Temporal lobe (tissue), 2 donors: ENCODE results near the genes TRIM77, TRIM49D1, NAALAD2 and CEP295.

DNA sequence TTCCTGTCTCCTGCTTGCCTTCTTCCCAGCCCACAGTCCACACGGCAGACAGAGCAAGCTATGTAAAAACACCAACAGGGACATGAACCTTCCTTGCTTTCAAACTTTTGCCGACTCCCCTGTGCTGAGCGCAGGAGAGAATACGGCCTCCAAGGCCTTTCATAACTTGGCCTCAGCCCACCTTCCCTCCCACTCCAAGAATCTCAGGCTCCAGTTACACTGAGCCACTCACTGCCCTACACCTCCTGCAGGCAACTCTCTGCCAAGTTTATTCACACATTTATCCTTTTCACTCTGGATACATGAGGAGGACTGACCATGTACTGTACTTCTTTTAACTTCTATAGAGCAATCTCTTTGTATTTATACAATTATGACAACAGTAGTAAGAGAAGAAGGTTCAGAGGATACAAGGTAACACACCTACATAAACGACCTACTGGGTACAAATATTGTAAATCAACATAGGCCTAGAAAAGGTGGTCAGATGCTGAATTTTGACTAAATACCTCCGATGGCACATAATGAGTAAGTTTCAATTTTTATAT lies 14.6 kb downstream of the FZD4 start:
- RAMPAGE, long total RNA: no peak

GRCh38 chr11:86982043-86982573 lies 26.9 kb upstream of the FZD4 start:
- RAMPAGE, long total RNA: no peak

- RAMPAGE, long total RNA: no peak
Observed at GRCh38 chr11:87266380-87267106, 228.8 kb downstream of the TMEM135 start.

DNA sequence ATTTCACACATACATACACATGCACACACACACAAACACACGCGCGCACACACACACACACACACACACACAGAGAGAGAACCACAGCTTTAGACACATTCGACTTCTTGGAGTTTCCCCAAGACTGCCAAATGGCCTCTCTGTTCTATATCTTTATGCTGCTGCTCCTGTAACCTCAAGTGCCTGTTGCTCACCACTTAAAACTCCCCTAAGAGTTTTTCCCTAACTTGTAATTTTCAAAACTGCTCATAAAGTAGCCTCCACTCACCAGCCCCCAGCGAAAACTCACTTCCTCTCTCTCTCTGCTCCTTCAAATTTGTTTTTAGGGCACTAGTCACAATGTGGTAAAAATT lies 35.8 kb downstream of the CTSC start:
- RAMPAGE, long total RNA: no peak

GRCh38 chr11:88405891-88406313 lies 68.4 kb upstream of the CTSC start:
- RAMPAGE, long total RNA: no peak

GRCh38 chr11:89417155-89417409 lies 74.1 kb downstream of the NOX4 start:
- RAMPAGE, long total RNA: no peak

- RAMPAGE, long total RNA: no peak
Observed at GRCh38 chr11:89710022-89710386, at the start of gene TRIM77. Gene TRIM77 (plus strand): TSS chr11:89710299.

DNA sequence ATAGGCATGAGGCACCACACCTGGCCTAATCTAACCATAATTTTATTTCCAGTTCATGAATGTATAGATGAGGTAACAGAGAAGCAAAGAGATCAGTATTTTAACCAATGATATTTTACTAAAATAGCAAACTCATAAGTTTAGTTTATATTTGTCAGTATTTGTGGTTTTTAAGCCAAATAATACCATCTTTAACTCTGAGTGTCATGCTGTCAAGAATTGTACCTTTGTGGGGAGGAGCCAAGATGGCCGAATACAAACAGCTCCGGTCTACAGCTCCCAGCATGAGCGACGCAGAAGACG lies 33.8 kb downstream of the TRIM77 start:
- RAMPAGE, long total RNA: no peak

DNA sequence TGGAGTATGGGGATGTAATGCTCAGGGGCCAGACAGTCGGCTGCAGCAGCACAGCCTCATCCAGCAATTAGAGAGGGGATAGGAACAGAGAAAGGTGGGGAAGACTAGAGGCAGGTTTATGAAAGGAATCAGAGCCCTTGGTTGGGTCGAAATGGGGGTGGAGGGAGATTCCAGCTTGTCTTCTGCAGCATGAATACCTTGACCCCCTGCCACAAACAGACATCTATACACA lies at the start of gene TRIM49D1:
TSS of gene TRIM49D1 (minus strand) at position 57 of the 232 bp plus-strand sequence.
- RAMPAGE, long total RNA: no peak

- RAMPAGE, long total RNA: no peak
Observed at GRCh38 chr11:90134179-90135479, at the start of gene NAALAD2. Gene NAALAD2 (plus strand): TSS chr11:90134663.

DNA sequence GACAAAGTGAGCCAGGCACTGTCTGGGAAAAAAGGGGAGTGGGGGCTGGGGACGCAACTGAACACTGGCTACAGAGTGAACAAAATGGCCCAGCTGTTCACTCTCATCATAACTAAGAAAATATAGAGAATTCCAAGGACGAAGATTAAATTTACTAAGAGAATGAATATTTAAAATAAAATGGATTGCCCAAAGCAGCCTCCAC lies 434.1 kb upstream of the FAT3 start:
- RAMPAGE, long total RNA: no peak

DNA sequence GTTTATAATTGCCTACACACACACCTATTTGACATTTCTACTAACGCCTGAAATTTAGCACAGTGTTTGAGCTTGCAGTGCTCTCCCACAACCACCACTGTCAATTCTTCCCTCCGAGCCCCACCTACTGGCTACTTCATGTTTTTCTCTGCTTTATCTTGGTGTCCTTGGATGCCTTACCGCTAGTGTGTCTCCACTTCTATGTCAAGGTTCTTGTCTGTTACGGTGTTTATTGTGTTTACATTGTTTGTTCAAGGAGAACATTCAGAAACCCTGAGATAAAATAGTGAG lies 39.0 kb upstream of the SLC36A4 start:
- RAMPAGE, long total RNA: no peak

DNA sequence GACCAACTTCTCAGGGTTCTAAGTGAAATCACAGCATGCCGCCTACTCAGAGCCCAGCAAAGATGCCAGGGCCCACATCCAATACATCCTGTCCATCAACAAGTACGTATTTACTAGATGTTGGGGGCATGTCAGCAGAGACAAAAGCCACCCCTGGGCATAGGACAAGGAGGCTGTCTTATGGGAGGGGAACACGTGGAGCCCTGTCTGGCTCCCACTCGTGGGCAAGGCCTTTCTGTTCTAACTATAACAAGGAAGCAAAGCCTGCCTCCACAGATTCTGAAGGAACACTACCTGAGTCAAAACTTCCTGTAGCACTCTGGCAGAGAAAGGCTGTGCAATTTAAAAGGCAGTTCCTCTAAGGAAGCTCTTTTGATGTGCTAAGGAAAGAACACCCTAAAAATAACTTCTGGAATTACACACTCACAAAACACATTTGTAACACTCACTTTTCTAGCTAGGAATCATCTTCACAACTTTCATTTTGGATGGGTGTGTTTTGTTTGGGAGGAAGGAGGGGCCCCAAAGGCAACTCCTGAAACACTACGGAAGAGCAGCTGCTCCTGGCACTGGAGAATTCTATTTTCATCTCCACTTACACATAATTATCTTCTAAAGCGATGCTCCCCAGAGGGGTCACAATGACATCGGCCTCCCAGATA lies 14.2 kb downstream of the SMCO4 start:
- RAMPAGE, long total RNA: no peak

DNA sequence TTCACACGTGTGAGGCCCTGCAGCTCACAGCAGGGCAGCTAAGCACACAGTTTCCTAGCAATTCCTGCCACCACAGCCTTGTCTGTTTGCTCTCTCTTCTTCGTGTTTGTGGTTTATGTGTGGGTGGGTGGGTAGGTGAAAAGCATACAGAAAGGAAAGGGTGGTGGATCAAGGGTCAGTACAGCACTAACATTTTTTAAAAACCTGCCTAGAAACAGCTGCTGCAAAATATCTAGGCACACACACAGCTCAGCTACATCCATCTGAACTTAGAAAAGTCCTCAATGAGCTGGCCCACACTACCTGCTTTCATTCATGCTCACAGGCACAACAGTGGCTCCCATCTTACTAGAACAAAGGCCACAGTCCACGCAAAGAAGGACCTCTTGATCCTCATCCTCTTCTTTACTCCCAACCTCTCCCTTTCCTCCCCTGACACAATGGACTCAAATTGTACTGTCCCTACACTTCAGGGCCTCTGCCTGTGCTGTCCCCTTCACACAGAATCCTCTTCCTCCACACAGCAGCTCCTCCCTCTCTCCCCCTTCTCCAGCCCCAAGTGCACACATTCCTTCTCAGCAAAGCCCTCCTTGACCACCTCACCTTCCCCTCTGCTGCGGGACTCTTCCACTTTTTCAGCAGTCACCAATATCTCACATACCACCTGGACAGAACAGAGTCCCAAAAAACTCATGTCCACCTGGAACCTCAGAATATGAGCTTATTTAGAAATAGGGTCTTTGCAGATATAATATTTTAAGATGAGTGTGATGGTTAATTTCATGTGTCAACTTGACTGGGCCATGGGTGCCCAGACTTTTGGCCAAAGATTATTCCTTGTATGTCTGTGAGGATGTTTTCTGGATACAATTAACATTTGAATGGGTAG lies 12.7 kb downstream of the SMCO4 start:
- RAMPAGE, long total RNA: no peak

- RAMPAGE, long total RNA: no peak
Observed at GRCh38 chr11:93541737-93541952, 1.5 kb downstream of the SMCO4 start.

DNA sequence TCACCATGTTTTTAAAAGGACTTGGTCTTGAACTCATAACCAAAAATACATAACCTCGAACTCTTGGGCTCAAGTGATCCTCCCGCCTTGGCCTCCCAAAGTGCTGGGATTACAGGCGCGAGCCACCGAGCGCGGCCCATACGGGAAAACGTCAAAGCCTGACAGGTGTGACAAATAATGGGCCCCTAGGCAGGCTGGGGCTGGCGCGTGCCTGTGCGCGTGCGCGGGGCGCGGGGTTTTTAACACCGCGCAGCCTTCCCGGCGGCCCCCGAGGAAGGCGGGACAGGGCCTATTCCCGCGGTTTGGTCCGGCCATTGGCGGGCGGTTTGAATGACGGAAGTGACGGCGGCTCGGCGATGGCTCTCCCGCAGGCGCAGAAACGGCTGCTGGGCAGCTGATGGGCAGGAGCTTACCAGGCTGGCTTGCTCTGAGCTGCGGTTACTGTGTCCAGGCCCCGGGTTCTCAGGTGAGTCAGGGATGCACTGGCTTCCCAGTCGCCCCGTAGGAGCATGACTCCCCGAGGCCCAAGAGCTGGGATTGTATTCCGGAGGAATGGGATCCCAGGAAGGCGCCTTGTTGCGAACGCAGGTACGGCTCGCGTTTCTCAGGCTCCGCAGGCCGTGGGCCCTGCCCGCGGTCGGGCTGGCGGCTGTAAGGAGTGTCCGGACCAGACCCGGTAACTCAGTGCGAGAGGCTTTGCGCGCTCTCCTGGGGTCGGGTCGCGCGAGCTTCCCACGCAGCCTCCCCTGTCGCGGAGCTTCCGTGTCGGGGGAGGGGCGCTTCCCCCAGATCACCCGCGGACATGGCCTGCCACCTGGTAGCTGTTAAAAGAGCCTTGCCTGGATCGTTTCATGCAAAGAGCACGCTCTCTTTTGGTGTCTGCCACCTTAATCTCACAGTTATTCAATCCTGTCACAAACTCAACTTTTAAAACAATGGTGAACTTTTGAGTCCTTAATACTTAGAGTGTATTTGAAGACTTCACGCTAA lies at the start of gene CEP295:
TSS of gene CEP295 (plus strand) at position 374 of the 990 bp plus-strand sequence.
- RAMPAGE, long total RNA: no peak

DNA sequence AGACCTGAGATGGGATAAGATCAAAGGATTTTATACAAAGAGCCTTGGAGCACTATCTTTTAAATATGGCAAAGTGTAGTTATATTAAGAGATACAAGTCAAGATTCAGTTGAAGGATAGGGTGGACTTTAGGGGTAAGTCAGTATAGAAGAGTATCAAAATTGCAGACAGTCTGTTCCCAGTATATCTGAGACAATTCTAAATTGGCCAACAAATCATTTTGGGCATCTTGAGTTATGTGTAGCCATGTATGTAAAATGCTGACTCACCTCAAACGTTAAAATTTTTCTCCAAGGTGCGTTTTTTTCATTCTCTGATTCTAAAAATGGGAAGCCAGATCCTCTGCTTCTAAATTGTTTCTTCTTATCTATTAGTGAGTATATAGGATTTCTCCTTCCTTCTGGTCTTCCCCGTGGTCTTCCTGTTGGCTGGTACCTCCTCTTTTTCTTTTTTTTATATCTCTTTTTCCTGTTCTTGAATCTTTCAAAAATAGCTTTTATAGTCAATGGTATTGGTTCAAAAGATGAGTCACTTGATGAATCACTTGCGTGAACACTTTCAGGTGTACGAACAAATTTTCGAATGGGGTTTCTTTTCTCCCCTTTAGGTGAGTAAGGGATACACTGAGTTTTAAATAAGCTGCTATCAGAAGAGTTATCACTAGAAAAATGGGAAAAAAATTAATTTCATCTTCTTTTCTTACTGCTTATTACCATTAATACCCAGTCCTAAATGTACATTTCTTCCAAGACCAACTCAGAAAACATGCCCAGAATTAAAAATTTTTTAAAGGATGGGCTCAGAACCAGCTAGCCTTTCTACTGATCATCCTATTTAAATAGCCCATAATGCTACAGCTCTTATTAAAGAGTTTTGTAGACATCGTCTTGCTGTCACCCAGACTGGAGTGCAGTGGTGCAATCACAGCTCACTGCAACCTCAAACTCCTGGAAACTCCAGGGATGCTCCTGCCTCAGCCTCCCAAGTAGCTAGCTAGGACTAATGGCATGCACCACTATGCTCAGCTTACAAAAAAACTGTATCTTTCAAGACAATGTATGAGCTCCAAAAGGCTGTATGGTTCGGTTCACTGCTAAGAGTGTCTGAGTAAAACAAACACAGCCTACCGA lies 3.1 kb downstream of the TAF1D start:
- RAMPAGE, long total RNA: no peak

- RAMPAGE, long total RNA: no peak
Observed at GRCh38 chr11:94134752-94135729, 6.4 kb downstream of the PANX1 start.

DNA sequence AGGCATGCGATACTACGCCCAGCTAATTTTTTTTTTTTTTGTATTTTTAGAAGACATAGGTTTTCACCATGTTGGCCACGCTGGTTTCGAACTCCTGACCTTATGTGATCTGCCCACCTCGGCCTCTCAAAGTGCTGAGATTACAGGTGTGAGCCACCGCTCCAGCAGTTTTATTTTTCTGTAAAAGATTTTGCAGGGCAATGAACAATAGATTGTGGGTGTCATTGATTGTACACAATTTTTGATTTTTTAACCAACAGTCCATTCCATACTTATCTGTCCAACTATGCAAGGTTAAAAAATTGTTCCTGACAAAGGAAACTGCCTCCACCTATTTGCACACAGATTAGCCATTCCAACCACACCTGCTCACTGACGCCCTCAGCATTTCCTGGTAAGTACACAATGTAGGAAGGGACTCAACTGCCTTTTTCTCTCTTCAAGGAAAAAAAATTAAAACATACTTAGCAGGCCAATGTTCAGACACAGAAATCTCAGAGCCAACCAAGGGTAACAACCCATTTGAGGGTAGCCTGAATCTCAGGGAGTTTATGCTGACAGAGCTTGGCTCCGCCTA lies 4.4 kb upstream of the FUT4 start:
- RAMPAGE, long total RNA: no peak

GRCh38 chr11:94558474-94558737 lies 8.8 kb upstream of the PIWIL4 start:
- RAMPAGE, long total RNA: no peak